SEM (cell line): ENCODE results near the gene STRA8.

DNA sequence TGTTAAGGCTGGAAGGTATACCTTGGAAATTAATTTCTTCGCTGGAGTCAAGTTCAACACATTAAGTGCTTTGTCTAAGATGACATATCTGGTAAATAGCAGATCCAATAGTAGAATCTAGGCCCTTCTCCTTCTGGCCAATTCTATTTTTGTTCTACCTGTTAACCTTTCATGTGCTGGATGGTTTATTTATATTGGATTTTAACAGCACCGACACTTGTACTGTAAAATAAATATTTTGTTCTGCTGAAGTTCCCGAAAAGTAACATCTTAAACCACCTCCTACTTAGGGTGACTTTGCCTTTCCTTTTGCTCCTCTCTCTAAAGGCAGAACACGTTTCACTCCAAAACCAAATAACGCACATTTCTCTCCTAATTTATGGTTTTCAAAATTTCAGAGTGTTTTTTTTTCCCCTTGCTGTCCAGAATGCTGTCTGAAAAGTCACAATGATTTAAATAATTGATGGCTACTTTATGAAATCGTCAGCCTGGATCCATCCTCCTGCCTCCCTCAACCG is 290.8 kb upstream of the LRGUK start:
- PRO-cap = no peak

DNA sequence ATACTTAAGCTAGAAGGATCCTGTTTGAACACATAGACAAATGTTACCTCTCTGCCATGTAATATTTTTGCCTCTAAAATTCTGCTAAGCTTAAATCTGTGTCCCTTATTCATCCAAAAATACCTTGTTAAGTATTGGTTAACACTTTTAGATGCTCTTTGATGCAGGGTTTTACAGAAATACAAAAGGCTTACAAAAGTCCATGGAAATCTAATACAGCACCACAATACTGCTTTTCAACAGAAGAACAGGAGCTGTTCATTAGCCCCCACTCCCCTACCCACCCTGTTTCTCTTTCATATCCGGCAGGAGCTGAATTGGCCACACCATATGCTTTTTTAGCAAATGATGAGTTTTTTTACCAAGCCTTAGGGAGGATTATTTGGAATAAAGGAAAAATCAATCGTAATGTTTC is 143.5 kb upstream of the LRGUK start:
- PRO-cap = no peak

DNA sequence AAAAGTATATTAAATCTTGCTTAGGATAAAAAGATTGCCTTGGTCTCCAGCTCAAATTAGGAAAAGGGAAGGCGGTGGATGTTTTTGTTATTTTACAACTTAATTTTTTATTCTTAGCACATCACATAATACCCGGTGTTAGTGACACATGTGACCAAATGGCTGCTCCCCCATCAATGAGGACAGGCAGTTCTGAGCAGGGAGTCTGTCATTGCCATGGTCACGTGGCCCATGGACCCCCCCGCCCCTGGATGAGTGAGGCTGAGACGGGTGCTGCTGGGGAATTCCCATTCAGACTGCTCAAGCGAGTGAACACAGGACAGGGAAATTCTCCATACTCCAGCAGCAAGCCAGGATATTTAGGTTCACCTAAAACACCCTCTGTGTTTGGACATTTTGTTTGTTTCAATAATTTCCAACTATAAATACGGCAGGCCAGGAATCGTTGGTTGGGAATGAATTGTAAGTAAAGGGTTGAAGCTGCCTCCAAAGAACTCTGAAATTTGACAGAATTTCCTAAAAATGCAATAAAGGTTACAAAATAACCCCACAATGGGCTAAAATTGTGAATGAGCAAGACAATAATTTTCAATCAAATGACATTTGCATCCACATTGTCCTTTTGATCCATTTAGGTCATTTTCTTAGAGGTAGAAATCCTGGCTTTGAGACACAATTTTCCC is 34.8 kb upstream of the SLC35B4 start:
- PRO-cap = no peak

GRCh38 chr7:134360042-134360535 is 43.4 kb upstream of the SLC35B4 start:
- PRO-cap = no peak

DNA sequence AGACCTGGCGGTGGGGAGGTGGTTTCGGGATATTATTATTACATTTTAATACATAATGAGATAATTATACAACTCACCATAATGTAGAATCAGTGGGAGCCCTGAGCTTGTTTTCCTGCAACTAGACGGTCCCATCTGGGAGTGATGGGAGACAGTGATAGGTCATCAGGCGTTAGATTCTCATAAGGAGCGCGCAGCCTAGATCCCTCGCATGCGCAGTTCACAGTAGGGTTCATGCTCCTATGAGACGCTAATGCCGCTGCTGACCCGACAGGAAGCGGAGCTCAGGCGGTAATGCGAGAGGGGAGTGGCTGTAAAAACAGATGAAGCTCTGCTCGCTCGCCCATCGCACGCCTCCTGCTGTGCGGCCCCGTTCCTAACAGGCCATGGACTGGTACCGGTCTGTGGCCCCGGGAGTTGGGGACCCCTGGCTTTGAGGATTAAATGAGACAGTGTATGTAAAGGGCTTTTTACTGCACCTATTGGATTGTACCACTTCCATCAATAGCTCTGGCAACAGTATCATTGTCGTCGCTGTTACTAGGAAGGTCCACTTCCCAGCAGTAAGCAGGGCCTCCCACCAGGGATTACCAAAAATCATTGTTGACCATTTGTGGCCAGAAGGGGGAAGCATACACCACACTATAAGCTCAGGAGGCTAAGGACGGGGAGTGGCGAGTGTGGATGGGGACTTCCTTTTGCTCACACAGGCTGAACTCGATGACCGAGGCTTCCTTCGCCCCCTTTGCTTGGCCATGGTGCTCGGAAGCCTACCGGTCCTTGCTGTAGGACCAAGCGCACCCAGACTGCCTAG is 26.5 kb downstream of the AKR1B1 start:
- PRO-cap = no peak

DNA sequence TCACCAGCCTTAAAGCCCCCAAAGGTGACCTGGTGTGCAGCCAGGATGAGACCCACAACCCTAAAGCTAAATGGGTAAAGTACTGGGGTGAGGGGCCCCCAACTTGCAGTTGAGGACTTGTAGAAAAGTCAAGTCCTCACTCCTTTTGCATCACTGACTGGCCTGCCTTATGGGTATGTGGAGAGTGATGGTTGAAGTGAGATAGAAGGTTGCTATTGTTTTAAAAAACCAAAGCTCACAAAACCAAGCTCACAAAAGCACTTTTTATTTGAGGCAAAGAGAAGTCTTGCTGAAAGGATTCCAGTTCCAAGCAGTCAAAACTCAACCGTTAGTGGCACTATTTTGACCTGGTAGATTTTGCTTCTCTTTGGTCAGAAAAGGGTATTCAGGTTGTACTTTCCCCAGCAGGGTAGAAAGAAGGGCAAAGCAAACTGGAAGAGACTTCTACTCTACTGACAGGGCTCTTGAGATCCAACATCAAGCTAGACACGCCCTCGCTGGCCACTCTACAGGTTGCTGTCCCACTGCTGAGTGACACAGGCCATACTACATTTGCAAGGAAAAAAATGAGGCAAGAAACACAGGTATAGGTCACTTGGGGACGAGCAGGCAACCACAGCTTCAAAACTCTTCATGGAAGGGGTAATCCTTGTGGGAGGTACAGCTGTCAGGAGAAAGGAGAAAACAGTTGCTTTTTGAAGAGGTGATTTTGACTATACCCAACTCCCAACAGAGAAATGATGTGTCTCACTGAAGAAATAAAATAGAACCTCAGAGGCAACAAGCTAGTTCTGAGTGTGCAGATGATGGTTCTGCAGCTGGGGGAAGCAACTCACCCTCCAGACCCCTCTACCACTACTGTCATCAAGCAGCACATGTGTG is 16.6 kb downstream of the AKR1B1 start:
- PRO-cap = no peak

DNA sequence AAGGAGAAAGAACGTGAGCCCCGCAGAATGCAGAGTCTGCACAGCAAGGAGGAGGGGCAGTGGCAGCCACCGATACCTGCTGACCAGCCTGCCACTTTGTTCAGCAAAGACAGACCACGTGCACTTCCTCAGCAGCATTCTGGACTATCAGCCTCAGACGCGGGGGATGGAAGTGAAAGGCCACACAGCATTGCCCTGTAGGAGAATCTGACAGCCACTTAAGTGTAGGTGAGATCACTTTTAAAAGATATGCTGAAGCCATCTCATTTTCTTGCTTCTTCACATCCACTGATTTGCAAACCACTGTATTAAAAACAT is 7.2 kb downstream of the AKR1B1 start:
- PRO-cap = no peak

- PRO-cap = no peak
Measured at GRCh38 chr7:134530276-134530875, 3.0 kb downstream of the AKR1B10 start.

GRCh38 chr7:134660151-134660684 is 13.6 kb downstream of the BPGM start:
- PRO-cap = no peak

DNA sequence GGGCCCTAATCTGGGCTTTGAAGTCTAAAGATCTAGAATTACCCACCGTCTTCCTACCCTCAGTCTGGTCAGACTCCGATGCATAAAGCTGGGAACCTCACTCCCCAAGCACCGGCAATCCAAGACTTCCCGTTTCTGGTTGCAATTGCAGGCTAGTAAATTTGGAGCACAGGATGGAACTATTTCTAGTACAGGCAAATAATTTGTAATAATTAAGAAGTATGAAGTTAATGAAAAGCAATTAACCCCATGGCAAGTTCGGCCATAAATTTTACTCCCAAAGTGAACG is 44.9 kb downstream of the BPGM start:
- PRO-cap = no peak

- PRO-cap = no peak
Measured at GRCh38 chr7:134723879-134724429, 55.5 kb upstream of the CALD1 start.

- PRO-cap = no peak
Measured at GRCh38 chr7:134832503-134832951, 53.1 kb downstream of the CALD1 start.

GRCh38 chr7:134992633-134993335 is 6.5 kb downstream of the AGBL3 start:
- PRO-cap = no peak

DNA sequence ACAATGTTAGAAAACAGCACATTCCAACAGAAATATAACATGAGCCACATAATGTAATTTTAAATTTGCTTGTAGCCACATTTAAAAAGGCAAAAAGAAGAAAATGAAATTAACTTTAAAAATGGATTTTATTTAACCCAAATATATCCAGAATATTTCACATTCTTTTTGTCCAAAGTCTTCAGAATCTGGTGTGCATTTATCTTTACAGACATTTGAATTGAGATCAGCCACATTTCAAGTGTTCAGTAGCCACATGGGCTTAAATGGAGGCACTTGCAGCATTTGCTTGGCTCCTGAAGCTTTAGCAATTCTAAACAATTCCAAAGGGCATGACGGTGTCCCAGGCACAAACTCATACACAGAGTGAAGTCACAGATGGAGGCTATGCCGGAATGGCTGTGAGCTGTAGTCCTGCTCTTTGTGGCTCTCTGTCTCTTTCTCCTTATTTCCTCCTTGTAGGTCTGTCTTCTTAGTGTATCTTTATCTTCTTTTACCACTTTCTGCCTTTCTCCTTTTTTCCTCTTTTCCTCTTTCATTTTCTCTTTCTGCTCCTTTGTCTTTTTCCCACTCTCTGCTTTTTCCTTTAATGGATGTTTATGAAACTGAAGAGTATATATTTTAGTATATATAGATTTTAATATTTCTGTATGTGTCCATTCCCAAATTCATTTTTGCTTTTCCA is 7.6 kb downstream of the AGBL3 start:
- PRO-cap = no peak

GRCh38 chr7:135160807-135161348 is 9.6 kb downstream of the CYREN start:
- PRO-cap = bidirectional peak, plus-strand start at chr7:135161237, minus-strand start at chr7:135161189

DNA sequence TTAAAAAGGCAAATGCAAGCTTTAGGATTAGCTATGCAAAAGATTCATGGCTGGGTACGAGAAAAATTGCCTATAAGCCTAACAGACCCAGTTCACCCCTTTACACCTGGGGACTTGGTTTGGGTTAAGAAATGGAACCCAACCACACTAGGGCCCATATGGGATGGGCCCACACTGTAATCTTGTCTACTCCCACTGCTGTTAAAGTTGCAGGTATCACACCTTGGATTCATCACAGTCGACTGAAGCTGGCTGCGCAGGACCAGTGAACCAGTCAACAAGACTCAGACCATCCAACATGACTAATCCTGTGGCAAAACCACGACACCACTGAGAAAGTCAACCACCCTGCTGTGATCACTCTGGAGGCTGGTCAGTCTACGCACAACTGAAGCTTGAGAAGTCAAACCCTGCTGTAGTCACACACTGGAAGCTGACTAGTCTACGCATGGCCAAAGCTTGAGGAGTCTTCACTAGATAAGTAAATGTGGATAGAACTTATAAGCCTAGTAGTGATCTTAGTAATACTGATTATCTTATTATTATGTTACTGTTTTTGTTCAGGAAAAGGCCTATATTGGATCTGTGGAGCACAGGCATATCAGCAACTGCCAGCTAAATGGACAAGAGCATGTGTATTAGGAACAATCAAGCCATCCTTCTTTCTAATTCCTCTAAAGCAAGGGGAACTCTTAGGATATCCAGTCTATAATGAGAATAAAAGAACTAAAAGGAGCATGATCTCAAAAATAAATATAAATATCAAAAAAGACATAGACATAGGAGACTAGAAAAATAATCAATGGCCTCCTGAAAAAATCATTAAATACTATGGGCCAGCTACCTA is 9.7 kb upstream of the CYREN start:
- PRO-cap = no peak

DNA sequence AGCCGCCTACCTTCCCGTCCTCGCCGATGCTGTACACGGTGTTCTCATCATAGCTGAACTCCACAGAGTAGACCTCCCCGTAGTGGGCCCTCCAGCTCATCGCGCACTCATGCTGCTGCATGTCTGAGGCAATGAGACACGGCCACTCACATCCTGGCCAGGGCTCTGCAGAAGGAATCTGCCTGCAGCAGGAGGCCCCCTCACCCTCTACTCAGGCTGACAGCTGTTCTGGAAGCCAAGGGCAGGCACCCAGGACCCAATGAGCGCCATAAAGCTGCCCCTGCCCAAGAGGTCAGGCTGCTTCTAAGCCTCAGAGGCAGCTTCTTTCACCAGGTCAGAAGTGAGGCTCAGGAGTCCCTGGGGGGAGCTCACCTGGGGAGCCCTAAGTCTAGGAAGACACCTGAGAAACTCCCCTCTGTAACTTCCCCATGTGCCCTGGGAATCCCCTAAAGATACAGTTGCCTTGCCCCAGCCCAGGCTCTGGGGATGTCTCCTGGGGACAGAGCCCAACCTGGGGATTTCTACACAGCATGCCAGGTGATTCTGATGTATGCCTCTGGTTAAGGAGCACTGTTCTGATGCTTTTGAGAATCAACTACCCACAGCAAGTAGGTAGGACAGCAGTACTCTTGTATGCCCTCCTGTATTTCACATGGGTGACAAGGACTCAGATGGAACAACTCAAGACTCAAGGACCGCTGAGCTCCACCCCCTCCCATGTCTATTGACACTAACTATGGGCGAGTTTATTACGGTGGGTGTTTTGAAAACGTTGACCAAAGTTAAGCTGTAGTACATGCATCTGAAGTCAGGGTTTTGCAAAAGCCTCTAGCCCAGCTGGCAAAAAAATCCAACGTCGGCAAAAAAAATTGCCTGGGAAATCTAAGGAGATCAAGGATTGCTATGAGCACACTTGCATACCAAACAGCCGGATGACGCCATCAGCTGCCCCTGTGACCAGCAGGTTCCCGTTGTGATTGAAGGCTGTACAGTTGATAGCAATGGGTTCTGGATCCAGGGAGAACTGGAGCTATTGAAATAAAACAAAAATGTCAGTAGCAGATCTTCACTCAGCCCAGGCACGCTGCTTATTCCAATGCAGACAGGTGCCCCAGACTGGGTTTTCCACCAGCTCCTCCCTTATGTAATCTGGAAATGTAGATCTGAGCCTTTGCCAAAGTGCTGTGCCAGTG is 18.3 kb upstream of the CYREN start:
- PRO-cap = no peak

GRCh38 chr7:135207923-135209252 is 2.9 kb downstream of the WDR91 start:
- PRO-cap = no peak

- PRO-cap = no peak
Measured at GRCh38 chr7:135215185-135215639, 3.9 kb upstream of the WDR91 start.

DNA sequence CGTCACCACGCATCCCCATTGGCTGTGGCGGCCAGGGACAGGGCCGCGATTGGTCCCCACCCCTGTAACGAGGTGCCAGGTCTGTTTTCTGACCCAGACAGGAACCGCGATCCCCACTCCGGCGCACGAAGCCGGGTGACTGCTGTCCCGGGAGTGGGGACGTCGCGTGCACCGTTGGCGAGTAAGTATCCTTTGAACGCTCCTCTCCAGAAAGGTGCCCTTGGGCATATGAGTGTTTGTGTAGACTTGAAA is at the start of gene STRA8:
STRA8 (plus strand) TSS at position 116 of the 252 bp plus-strand sequence.
- PRO-cap = no peak